Mesangial cell (primary cell): ENCODE measurements around a stretch of chr2.

DNA sequence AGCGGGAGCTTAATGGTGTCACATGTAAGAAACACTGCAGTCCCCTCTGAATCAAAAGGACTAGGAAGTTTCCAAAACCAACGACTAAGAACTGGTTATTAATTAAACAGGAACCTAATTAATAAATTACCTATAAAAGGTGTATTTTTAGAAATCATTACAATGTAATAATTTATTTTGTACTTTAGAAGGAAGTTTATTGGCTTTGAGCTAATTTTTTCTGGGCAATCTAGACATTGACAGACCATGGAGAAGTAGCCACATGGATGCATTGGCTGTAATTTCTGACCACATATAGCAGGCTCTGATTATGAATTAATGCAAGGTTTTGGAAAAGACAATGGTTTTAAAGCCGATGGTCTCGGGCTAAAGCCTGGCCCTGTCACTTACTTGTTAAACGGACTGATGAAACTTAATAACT lies 23.9 kb upstream of the FAM110C start:
- RAMPAGE, long total RNA, result no peak

GRCh38 chr2:249474-250008 lies 14.3 kb downstream of the SH3YL1 start:
- RAMPAGE, long total RNA, result no peak

- RAMPAGE, long total RNA, result no peak
Observed at GRCh38 chr2:669411-669922, 7.7 kb downstream of the TMEM18 start.

DNA sequence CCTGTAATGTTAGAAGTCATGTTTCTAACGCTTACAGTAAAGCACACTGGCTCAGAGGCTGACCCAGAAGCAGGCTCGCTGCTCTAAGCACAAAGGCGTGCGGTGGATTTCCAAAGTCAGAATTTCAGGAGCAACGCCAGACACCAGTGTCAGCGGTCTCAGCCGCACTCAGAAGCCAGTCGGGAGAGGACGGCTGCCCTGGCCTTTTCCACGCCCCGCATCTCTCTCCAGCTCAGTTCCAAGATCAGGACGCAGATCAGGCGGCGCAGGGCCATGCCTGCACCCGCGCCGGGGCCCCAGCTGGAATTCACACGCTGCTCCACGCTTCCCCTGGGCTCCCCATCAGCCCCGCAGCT lies 14.5 kb upstream of the TMEM18 start:
- RAMPAGE, long total RNA, result no peak

DNA sequence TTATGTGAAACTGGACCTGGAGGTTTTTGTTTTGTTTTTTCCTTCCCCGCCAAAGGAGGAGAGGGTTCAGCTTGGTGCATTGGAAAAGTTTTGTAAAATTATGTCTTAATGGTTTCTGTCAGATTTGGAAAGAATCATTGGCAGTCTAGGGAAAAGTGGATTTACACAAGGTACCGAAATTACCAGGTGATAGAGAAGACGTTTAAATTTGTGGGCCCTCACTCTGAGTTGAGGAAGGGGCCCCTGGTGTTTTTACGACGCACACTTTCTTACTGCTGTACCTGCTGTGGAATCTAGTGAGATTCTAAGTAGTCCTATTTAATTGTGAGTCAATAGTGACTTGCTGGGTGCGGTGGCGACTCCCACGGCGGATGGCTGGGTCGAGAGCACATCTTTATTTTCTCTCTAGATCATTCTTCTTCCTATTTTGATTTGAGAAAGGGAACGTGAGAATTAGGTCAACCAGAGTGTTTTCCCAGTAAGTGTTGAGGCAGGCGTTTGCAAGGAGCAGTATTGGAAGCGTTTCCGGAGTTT lies 64.5 kb upstream of the TMEM18 start:
- RAMPAGE, long total RNA, result no peak

GRCh38 chr2:855084-855734 lies 95.4 kb upstream of the SNTG2 start:
- RAMPAGE, long total RNA, result no peak

GRCh38 chr2:1366373-1366791 lies 46.9 kb upstream of the TPO start:
- RAMPAGE, long total RNA, result no peak

GRCh38 chr2:1373506-1374490 lies 39.5 kb upstream of the TPO start:
- RAMPAGE, long total RNA, result no peak

GRCh38 chr2:1560932-1561318 lies 147.7 kb downstream of the TPO start:
- RAMPAGE, long total RNA, result no peak

GRCh38 chr2:1617416-1618187 lies 126.7 kb downstream of the PXDN start:
- RAMPAGE, long total RNA, result no peak

DNA sequence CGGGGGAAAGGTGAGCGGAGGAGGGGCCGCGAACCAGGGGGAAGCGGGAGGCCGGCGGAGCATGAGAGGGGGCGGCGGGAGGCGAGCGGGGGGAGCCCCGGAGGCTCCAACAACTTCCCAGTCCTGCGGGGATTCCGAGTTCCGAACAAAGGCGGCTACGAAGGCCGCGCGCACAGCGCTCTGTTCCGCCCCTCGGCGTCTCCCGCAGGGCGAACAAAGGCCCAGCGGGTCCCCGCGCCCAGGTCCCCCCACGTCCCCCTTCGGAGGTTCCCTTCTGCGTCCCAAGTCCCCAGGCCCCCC lies 523 bp downstream of the PXDN start:
- RAMPAGE, long total RNA, result no peak

DNA sequence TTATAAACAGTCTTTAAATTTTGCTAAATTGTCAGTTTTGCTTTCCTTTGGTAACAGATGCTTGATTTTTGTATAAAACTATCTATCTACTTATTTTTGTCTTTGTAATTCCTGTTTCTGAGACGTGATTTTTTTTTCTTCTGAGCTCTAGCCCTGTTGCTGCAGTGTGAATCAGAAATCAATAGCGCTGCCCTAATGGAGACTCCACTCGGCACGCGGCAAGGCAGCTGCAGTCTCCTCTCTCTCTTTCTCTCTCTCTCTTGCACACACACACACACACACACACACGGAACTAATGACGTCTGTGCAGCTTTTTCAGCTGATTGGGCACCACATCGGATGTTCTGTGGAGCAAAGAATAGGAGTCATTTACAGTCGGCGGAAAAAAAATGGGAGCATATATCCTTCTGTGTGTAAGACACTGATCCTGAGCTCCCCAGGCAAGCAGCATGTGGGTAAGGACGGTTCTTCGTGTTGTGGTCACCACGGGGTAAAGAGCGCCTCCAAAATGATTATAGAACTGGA lies 2.0 kb upstream of the MYT1L start:
- RAMPAGE, long total RNA, result no peak

GRCh38 chr2:2665065-2666032 lies 334.3 kb upstream of the MYT1L start:
- RAMPAGE, long total RNA, result no peak

- RAMPAGE, long total RNA, result no peak
Observed at GRCh38 chr2:3044359-3044897, 333.2 kb downstream of the EIPR1 start.

DNA sequence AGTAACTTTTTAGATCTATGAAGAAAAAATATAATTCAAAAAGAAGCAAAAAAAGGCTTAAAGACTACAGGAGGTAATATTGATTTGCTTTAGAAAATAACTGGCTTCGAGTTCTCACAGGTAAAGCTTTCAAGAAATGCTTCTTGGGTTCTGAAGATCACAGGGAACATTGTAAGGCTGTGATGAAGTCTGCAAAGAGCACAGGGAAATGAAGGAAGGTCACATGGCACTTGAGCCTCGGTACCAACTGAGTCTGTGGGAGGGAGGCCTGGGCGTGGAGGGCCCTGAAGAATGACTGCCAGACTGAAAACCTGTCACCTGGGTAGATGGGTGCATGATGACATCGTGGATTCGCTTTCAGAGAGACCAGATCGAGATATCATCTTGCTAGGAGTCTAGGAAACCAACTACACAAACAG lies 155.2 kb downstream of the EIPR1 start:
- RAMPAGE, long total RNA, result no peak

DNA sequence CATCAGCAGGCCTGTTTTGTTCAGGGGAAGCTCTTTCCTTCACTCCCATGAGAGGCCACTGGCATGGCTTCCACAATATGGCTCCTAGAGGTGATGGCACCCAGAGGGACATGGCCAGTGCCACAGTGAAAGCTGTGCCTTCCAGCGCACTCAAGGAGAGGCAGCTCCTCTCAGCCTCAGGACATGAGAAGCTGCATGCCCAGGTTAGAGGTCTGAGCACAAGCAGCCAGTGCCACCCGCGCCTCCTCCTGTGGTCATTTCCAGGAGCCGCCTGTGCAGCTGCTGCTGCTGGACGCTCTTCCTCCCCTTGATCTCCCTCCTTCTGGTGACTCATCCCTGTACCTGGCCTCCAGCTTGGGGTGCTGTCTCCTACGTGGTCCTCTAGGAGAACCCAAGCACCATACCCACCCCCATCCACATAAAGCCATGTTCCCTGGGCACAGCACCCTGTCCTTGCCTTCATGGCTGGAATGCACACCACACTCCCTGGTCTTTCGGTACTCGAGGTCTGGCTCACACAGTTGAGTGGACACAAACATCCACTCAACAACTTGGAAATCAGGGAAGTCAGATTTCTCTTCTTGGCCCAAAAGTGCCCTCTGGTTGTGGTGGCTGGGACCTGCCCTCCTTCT lies 96.9 kb downstream of the EIPR1 start:
- RAMPAGE, long total RNA, result no peak

DNA sequence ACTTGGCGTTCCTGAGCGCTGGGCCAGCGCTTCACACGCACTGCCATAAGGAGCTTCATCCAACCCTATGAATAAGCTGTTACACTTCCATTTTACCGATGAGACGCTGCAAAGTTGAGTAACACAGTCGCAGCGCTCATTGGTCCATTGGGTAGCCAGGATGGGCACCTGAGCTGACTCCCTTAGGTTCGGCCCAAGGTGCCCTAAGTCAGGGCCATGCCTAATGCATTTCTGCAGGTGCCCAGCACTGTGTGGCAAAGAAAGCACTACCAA lies 482 bp upstream of the EIPR1 start:
- RAMPAGE, long total RNA, result no peak

GRCh38 chr2:3448246-3448567 lies 68.7 kb downstream of the TRAPPC12 start:
- RAMPAGE, long total RNA, result no peak

GRCh38 chr2:3557564-3558186 lies 458 bp downstream of the RNASEH1 start:
- RAMPAGE, long total RNA, result no peak

GRCh38 chr2:3584988-3586220 lies 9.5 kb upstream of the COLEC11 start:
- RAMPAGE, long total RNA, result no peak